Subcutaneous adipose tissue (tissue), 3 donors: Measurements from ENCODE around the gene HSP90B1.

DNA sequence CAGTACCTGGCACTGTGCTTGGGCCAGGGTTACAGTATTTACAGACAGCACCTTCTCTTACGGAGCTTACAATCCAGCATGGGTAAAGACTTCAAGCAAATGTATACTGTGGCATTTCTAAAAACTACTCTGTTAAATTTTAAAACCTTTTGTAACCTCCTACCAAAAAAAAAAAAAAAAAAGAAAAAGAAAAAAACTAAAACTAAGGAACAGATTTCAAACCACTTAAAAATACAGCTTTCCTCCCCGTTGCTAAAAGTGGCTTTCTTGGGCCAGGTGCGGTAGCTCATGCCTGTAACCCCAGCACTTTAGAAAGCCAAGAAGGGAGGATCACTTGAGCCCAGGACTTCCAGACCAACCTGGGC, 936 bp downstream of the GNPTAB start:
- PRO-cap = no peak
- RAMPAGE, long total RNA, 3 experiments = no peak in any of the 3 experiments

DNA sequence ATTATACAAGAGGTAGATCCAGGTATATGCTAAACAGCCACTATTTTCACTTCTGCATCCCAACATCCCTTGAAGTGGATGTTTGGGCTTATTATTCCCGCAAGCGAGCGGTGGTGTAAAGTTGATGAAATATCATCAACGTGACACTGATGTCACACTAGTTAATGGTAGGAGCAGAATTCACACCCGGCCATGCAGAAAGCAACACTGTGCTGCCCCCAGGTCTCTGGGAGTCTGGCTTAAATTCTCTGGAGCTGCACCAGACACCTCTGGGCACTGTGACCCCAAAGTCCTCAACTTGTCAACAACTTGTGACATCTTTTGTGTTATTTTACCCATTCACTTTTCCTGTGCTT, 858 bp downstream of the DRAM1 start:
- PRO-cap = bidirectional peak, plus-strand start at position 176 of the sequence, minus-strand start at position 76 of the sequence
- RAMPAGE, long total RNA, 3 experiments = no peak in any of the 3 experiments

DNA sequence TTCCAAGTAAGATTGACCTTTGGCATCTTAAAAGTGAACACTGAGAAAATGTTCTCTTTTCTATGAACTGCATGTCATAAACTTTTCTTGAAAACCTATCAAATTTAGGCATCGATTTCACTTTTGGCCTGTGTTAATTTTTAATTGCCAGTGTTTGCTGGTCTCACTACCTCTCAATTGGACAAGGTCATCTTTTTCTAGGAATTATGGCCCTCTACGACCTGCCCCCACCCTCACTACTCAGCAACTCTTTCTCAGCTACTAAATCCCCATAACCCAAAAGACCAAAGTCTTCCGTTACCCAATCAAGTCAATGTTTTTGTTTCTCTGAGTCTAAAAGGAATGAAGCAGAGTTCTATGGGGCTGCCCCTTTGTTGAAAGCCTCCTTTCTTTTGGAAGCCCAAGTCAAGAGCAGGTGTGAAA, 55.1 kb downstream of the IGF1 start:
- PRO-cap = no peak
- RAMPAGE, long total RNA, 3 experiments = no peak in any of the 3 experiments

DNA sequence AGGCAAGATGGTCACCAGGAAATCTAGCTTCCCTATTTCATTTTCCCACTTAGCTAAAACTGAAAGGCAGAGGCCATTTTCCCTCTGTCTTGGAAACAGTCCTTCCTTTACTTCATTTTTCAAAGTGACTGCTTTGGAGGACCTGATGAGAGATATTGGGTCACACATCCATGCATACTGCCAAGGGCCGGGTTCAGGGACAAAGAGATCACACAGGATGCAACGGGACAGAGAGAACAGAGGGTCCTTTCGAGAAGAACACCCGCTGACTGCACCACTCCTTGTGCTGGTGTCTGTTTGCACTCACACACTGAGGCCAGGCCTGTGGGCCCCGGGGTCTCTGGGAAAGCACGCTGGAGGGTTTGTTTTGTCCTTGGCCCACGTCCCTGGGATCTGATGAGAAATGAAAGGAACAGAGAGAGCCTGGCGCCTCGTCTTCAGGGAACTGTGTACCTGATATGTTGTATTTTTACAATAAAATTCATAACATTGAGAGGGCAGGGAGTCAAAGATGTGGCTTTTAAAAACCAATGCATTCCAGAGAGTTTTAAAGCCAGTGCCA, 42.2 kb downstream of the PAH start:
- PRO-cap = no peak
- RAMPAGE, long total RNA, 3 experiments = no peak in any of the 3 experiments

- PRO-cap = no peak
- RAMPAGE, long total RNA, 3 experiments = no peak in any of the 3 experiments
These were observed 6.1 kb downstream of the PAH start for GRCh38 chr12:102911087-102911236.

DNA sequence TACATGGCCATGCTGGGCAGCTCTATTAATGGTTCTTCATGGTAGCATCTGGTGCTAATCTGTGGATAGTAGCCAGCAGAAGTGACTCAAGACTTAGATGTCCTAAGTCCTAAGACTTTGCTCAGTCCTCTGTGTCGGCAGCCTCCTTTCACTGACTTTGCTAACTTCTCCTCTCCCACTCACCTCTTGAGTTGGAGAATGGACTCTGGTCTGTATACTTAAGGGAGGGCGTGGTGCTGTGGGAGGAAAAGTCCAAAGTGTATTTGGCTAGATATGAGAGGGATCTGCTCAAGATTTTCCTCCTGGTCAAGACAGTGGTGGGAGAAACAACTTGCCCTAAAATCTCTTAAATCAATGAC, 136.3 kb downstream of the ASCL1 start:
- PRO-cap = no peak
- RAMPAGE, long total RNA, 3 experiments = no peak in any of the 3 experiments

DNA sequence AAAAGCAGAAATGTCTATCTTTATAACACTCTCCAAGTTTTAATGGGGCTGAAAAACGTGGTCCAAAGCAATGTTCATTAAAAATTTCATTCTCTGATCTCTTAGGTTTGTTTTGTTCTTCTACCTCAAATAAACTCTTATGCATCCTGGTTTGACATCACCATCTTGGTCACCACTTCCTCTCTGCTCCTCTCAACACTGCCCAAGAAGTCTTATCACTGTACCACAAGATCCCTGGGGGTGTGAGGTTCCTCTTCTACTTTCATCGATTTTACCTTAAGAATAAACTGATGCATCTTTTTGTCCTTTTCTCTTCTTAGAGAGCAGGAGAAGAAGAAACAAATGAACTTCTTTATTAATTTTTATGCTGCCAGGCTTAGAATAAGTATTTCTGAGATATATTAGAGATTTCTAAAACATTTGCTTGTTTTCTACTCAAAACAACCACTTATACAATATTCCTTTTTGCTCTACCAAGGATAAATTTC, 40.3 kb downstream of the C12orf42 start:
- PRO-cap = no peak
- RAMPAGE, long total RNA, 3 experiments = no peak in any of the 3 experiments

DNA sequence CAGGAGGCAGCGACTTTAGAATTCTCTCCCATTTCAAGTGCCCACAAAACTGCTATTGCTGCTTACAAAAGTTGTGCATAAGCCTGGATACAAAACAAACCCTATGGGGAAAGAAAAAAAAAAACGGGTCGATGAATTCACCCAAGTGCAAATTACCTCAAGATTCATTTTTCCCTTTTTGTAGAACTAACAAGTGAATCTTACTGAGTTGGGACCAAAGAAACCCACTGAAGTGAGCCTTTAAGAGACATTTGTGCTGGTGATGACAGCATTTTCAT, 27.2 kb downstream of the C12orf42 start:
- PRO-cap = no peak
- RAMPAGE, long total RNA, 3 experiments = no peak in any of the 3 experiments

GRCh38 chr12:103901803-103902213, 28.4 kb upstream of the HSP90B1 start:
- PRO-cap = no peak
- RAMPAGE, long total RNA, 3 experiments = no peak in any of the 3 experiments

- PRO-cap = no peak
- RAMPAGE, long total RNA, 3 experiments = no peak in any of the 3 experiments
These were observed 1.6 kb upstream of the HSP90B1 start for GRCh38 chr12:103928591-103929065.

GRCh38 chr12:103929066-103929806, 974 bp upstream of the HSP90B1 start:
- PRO-cap = bidirectional peak, plus-strand start at chr12:103929546, minus-strand start at chr12:103929478; unidirectional peak, minus-strand start at chr12:103929710
- RAMPAGE, long total RNA, 3 experiments = no peak in any of the 3 experiments

GRCh38 chr12:103930231-103931389, at the start of gene HSP90B1:
Gene HSP90B1, plus strand, starts transcription at chr12:103930410.
- PRO-cap = bidirectional peak, plus-strand start at chr12:103930410, minus-strand start at chr12:103930122; unidirectional peak, minus-strand start at chr12:103931038
- RAMPAGE, long total RNA, 3 experiments = start-site peak on the plus strand in 3 of 3 experiments, at chr12:103930369-103930530 at its widest, 7,277 to 9,517 reads per replicate

DNA sequence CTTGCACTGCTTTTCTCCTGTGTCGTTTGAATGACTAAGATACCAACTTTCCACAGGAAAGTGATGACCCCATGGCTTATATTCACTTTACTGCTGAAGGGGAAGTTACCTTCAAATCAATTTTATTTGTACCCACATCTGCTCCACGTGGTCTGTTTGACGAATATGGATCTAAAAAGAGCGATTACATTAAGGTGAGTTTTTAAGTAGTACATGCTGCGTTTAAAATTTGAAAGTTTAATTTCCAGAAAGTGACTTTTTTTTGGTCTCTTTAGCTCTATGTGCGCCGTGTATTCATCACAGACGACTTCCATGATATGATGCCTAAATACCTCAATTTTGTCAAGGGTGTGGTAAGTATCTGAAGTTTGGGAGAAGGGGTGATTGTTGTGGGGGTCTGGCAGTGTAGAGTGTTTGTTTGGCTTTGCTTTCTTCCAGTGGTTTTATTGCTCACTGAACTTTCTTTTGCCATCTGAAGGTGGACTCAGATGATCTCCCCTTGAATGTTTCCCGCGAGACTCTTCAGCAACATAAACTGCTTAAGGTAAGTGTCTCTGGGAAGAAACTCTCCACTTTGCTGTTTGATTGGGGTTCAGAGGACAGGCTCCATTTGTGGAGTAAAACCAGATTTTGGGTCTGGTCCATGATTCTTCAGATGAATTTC, 11.3 kb downstream of the HSP90B1 start:
- PRO-cap = no peak
- RAMPAGE, long total RNA, 3 experiments = no peak in any of the 3 experiments

GRCh38 chr12:103946370-103946965, 10.5 kb downstream of the UQCC6 start:
- PRO-cap = no peak
- RAMPAGE, long total RNA, 3 experiments = no peak in any of the 3 experiments

GRCh38 chr12:104011273-104011845, 38.6 kb downstream of the GLT8D2 start:
- PRO-cap = bidirectional peak, plus-strand start at chr12:104011527, minus-strand start at chr12:104011394
- RAMPAGE, long total RNA, 3 experiments = no peak in any of the 3 experiments

DNA sequence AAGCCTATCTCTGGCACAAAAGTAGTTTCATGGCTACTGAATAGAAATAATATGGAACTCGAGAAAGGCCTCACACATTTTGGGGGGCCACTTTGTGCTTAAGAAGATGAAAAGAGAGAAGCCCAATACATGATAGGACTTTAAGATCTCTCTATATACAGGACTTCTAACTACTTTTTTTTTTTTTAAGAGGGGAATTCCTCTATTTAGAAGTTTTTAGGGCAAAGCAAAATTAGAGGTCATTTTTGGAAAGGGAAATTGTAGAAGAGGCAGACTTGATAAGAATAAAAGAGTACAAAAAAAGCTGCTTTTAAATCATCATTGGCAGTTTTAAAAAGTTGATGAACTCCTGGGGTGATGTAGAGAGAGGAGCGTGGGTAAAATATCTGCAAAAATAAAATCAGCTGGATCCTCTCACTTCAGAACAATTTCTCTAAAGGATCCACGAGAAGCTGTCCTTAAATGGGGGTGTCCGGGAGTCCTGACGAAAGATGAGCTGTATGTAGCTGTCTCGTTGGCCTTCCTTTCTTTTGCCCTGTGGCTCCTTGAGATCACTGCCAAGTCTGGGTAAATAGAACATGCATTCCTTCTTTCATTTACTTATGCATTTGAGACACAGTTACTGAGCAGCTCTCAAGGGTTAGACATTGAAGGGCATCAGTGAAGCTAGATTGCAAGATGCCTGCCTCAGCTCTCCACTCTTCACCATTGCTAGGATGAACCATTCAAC, 35.4 kb upstream of the TXNRD1 start:
- PRO-cap = no peak
- RAMPAGE, long total RNA, 3 experiments = no peak in any of the 3 experiments

DNA sequence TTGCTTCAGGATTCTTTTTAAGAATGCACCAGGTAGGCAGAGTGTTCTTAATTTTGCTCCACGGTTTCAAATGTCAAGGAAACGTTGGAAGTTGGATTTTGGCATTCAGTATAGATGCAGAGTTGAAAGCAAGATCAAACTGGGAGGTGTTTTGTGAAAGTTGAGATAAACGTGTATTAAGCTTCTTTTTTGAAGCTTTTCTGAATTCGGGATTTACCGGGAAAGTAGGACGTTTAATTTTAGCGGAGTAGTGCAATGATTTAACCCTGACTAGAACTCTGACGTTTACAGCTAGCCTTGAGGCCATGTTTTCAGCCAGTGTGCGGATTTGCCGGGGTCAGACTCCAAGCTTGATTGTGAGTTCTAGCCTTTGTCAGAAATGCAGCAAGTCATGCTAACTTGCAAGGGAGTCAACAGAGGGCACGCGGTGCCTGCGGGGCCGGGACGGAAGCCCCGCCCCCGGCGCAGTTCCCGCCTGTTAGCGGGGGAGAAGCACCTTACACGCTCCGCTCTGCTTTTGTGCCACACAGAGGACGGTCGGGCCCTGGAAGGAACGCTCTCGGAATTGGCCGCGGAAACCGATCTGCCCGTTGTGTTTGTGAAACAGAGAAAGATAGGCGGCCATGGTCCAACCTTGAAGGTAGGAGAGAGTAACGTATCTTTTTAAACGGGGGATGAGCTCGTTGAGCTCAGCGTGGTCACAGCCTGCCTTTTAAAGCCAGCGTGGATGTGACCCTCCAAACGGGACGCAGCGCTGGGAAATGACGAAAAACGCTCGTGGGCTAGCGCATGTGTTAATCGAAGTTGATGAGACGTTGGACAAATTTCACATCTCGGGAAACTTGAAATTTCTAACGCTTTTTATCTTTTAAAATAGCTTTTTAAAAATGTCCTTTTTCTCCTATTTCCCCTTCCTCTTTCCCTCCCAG, 14.9 kb upstream of the EID3 start:
- PRO-cap = bidirectional peak, plus-strand start at position 529 of the sequence, minus-strand start at position 380 of the sequence; unidirectional peak, minus-strand start at position 734 of the sequence
- RAMPAGE, long total RNA, 3 experiments = start-site peak on the plus strand in 3 of 3 experiments, centred at positions 494 to 530 of the sequence, 21 to 51 reads per replicate

- PRO-cap = no peak
- RAMPAGE, long total RNA, 3 experiments = no peak in any of the 3 experiments
These were observed 21.5 kb downstream of the EID3 start for GRCh38 chr12:104325001-104325510.

- PRO-cap = no peak
- RAMPAGE, long total RNA, 3 experiments = no peak in any of the 3 experiments
These were observed 1.5 kb downstream of the CHST11 start for GRCh38 chr12:104458212-104458773.

GRCh38 chr12:104486247-104486921, 29.6 kb downstream of the CHST11 start:
- PRO-cap = no peak
- RAMPAGE, long total RNA, 3 experiments = no peak in any of the 3 experiments